ENCODE data around the gene IKZF5.

DNA sequence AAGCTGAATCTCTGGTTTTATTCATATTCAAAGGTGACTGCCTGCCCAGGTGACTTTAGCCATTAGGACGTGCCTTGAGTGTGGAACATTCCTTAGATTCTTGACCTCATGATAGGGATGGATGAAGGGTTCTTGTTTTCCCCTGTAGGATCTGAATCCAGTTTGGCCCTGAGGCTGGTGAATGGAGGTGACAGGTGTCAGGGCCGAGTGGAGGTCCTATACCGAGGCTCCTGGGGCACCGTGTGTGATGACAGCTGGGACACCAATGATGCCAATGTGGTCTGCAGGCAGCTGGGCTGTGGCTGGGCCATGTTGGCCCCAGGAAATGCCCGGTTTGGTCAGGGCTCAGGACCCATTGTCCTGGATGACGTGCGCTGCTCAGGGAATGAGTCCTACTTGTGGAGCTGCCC, 25.4 kb downstream of the DMBT1 start:
- PRO-cap: no peak

GRCh38 chr10:122643004-122643571, 29.6 kb upstream of the SPADH start:
- PRO-cap: no peak

- PRO-cap: no peak
Measured at GRCh38 chr10:122986179-122986974, 6.2 kb downstream of the PSTK start.

DNA sequence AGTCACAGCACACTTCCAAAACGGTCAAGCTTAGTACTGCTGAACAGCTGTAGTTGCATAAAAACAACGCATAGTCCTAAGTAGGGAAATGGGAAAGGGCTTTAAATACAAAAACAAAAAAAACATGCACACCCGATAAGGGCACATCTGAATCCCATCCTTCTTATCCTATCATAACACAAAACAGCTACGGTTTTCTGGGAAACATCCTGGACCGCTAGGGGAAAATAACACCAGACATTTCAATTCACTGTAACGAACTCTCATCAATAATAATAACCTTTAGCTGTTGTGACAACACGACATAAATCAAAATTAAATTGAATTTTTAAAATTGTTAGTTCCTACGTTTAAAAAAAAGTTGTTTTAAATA, 1.1 kb downstream of the IKZF5 start:
- PRO-cap: no peak

DNA sequence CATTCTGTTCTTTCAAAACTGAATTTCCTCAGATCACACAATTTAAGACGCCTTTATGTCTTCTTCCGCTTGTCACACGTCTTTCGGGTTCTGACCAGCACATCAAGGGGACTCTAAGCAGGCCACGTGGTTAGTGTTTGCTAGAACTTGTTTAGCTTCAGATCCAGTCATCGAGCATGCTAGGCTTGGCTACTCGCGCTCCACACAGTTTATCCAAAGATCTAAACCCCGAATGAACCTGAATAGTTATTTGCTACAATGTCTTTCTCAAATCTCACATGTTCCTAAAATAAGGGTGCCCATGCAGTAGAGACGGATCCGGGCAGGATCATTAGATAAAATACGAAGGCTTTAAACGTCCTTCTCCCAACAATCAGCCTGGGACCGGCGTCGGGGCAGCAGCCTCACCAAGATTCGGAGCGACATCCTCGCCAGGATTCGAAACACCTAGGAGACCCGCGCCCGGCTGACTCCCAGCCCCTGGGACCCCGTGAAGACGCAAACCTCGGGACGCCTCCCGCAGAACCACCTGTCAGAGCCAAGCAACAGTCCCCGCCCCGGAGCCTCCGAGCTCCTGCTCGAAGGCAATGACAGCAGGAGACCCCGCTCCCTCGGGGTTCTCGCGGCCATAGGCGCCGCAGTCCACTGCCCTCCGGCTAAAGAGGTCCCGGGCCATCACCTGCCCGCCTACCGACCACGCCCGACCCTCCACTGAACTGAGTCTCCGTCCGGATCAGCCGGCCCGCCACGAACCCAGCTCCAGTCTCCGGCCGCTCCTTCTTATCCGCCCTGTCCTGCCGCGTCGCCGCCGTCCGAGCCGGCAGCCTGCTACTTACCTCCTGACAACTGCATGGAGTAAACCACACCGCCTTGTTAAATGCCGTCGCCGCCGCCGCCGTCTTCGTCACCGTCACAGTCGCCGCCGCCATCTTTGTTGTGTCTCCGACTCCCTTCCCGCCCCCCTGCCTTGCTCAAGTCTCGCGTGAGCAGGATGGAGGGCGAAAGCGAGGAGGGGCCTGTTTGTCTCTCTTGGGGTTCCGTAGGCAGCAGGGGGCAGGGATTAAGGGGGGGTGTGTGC, at the start of gene IKZF5:
TSS of gene IKZF5 (minus strand) at position 938 of the 1,078 bp plus-strand sequence.
- PRO-cap: unidirectional peak, plus-strand start at position 166 of the sequence; bidirectional peak, plus-strand start outside the sequence, minus-strand start at position 964 of the sequence

DNA sequence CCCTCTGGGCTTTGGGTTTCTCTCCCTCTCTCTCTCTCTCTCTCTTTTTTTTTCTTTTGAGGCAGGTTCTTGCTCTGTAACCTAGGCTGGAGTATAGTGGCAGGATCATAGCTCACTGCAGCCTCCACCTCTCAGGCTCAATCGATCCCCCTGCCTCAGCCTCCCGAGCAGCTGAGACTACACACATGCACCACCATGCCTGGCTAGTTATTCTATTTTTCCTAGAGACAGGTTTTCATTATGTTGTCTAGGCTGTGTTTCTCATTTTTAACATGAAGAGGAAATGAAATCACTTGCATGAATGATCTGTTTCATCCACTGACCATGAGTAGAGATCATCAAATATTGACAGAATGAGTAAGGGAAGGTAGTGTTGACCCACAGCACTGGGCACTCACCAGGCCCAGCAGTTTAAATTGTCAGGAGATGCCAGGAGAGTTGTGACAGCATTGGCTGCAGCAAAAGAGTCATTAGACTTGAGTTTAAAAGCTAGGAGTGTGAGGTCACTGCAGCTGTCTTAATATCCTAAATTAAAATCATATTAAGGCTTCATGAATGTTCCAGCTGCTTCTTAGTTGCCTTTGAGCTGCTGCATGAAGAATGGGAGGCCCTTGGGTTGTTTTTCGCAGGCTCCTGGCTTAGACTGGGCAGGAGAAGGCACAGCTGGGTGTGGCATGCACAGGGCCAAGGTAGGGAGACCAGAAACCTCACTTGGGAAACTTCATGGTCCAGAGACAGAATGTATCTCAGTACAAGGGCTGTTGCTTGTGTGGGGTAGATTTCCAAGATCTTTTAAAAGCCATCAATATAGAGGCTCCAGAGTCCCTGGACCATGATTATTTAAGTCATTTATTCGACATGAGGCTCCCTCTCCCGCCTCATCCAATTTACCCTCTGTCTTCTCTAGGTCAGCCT, 49.7 kb downstream of the BUB3 start:
- PRO-cap: no peak

GRCh38 chr10:123204984-123205524, 50.9 kb downstream of the BUB3 start:
- PRO-cap: no peak

DNA sequence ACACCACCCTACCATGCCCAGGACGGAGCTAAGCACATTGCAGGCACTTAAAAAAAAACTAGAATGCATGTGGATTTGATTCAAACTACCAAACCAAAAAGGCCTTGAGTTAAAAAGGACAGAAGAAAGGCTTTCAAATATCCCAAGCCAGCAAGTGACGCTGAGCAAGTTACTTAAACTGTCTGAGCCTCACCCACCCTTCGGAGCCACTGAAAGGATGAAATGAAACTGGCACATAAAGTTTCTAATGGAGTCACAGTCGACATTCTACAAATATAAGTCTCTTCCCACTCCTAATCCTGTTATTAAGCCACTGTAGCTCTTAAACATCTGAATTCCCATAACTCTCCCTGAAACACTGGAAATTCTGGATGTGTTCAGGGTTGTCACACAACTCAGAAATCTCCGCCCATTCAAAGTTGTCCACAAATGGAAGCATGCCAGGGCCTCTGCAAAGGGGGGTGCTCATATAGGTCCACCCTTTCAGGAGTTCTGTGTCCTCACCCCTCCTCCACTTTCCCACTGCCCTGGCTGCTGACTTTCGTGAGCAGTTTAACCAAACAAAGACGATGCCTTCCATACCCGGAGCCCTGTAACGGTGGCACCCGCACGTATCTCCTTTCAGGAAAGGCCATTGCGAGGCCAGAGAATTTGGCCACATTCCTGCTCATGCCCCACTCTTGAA, 1.6 kb downstream of the CPXM2 start:
- PRO-cap: bidirectional peak, plus-strand start at position 550 of the sequence, minus-strand start at position 360 of the sequence; bidirectional peak, plus-strand start outside the sequence, minus-strand start at position 568 of the sequence

DNA sequence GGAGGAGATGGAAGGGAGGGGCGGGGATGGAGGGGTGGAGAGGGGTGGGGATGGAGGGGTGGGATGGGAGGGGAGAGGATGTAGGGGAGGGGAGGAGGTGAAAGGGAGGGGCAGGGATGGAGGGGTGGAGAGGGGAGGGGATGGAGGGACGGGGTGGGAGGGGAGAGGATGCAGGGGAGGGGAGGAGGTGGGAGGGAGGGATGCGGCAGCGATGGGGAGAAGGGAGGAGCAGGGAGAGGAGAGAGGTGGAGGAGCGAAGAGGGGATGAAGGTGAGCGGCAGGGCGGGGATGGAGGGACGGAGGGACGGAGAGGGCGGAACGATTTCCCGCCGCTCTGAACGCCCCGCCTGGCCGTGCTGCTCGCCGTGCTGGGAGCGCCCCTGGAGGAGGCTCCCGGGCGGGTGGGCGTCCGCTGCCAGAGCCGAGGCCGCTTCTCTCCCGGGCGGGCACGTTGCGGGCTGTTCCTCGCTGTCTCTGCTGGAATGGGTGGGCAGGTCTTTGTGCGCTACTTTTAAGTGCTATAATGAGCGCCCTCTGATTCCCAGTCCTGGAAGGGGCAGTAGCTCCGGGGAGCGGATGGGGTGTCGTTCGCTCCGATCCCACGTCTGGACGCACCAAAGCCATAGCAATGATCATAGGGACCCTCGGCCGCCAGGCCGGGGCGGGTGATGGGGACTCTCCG, 80.9 kb upstream of the CPXM2 start:
- PRO-cap: no peak

DNA sequence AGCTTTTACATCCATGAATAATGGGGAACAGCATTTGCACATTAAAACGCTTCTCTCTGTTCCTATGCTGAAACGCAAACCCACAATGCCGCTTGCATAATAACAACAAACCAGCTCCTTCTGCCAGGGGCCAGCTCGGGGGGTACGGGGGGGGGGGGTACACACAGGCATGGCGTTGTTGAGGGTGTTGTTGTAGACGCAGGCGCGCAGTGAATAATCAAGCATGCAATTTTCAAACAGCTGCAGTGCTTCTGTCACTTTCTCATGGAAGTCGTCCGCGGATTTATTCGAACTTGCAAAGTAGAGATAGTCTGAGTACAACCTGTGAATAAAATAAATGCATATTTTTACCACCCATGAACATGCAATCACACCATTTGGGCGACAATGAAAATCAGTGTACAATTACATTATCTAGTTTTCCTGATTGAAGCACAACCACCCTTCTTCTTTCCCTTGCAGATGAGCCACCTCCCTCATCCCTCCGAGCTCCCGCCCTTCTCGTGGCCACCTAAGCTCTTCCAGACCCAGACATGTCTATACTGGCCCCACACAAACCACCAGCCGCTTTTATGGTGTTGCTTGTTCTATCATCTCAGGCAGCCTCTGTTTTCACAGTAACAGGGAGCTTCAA, 72.2 kb downstream of the CHST15 start:
- PRO-cap: no peak

GRCh38 chr10:124071829-124072642, 21.4 kb downstream of the CHST15 start:
- PRO-cap: no peak

DNA sequence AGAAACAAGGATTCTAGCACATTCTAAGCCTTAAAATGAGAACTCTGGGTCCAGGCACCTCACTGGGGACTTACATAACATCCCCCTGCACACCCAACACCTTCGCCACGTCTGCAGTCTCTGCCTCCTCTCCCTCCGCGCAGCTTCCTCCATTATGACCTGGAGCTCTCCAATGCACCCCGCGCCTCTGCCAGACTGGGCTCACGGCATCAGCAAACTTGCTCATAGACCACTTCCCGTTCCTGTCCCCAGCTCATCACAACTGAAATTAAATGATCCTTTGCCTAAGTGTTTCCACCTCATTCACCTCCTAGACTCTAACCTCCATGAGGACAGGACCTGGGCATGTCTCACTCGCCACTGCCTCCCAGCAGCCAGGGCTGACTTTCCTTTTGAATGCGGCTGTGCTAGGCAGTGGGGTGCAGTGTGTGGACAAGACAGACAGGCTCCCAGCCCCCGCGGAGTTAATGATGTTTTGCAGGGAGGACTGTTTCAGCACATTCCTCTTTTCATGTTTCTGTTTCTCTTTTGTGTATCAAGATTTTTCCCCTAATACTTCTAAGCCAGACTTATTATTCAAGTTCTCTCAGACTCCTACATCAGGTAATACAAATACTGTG, 18.8 kb downstream of the CHST15 start:
- PRO-cap: no peak

GRCh38 chr10:124079579-124080280, 13.7 kb downstream of the CHST15 start:
- PRO-cap: no peak

- PRO-cap: no peak
Measured at GRCh38 chr10:124119699-124120361, 26.4 kb upstream of the CHST15 start.

DNA sequence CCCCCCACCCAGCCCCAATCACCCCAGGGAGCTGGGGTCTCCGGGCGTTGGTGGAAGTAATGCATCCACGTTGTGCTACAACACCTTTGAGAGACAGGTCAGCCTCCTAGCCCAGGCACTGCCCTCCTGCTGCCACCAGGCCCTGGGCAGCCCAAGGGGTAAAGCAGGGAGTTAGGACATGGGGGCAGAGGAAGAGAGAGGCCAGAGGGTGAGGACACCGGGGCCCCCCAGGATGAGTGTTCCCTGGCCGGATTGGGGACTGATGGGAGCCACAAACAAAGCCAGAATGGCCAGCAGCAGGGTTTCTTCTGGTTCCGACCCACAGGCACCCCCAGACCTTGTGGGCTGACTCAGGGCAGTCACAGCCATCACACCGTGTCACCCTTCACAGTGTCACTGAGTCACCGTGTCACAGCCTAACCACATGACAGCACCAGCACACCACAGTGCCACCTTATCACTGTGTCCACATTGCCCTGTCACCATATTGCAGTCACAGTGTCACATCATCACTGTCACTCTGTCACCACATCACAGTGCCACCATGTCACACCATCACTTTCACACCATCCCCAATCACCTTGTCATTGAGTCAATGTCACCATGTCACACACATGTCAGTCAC, 77.1 kb downstream of the OAT start:
- PRO-cap: no peak

DNA sequence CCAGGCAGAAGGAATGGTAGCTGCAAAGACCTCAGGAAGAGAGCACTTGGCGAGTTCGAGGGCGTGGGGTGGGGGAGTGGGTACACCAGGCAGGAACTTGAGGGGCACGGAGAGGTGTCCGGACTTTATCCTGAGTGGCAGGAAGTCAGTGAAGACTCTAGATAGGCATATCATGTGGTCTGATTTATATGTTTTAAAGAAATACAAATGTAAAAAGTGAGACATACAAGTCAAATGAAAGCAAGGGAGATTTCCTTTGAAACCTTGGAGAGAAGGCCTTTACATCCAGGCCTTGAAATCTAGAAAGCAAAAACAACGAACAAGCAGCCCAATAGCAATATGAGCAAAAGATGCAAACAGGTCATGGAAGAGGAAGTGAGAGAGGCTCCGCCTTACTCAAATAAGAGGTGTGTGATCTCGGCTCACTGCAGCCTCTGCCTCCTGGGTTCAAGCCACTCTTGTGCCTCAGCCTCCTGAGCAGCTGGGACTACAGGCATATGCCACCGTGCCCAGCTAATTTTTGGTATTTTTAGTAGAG, 3.7 kb downstream of the LHPP start:
- PRO-cap: no peak

DNA sequence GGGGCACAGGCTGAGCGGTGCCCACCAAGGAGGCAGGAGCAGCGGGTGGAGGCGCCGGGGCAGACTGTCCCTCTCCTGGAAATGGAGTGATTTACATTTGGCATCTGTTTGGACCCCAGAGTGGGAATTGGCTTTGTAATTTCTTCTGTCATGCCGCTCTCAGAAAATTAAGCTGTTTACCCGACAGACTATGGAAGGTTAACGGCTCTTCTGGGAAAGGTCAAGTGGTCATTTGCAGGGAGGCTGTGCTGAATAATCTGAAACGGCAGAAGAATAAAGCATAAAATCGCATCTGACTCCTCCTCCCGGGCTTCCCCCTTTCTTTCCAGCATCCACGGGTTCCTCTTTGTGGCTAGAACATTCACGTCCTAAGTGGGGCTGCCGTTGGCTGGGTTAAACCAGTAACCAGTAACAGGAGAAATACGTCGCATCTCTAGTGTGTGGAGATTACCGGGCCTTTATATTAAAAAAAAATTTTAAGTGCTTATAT, 31.8 kb downstream of the LHPP start:
- PRO-cap: no peak

- PRO-cap: no peak
Measured at GRCh38 chr10:124601268-124601937, 139.8 kb downstream of the LHPP start.

DNA sequence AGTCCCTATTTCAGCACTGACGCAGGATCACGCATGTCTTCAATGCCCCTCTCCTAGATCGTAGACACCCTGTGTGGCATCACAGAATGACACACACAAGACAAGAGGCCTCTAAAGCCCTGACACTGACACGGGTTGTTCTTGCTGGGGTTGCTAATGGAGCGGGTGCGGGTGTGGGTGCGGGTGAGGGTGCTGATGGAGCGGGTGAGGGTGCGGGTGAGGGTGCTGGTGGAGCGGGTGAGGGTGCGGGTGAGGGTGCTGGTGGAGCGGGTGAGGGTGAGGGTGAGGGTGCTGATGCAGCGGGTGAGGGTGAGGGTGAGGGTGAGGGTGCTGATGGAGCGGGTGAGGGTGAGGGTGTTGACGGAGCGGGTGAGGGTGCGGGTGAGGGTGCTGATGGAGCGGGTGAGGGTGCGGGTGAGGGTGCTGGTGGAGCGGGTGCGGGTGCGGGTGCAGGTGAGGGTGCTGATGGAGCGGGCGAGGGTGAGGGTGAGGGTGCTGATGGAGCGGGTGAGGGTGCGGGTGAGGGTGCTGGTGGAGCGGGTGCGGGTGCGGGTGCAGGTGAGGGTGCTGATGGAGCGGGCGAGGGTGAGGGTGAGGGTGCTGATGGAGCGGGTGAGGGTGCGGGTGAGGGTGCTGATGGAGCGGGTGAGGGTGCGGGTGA, 133.9 kb downstream of the FAM53B start:
- PRO-cap: no peak

DNA sequence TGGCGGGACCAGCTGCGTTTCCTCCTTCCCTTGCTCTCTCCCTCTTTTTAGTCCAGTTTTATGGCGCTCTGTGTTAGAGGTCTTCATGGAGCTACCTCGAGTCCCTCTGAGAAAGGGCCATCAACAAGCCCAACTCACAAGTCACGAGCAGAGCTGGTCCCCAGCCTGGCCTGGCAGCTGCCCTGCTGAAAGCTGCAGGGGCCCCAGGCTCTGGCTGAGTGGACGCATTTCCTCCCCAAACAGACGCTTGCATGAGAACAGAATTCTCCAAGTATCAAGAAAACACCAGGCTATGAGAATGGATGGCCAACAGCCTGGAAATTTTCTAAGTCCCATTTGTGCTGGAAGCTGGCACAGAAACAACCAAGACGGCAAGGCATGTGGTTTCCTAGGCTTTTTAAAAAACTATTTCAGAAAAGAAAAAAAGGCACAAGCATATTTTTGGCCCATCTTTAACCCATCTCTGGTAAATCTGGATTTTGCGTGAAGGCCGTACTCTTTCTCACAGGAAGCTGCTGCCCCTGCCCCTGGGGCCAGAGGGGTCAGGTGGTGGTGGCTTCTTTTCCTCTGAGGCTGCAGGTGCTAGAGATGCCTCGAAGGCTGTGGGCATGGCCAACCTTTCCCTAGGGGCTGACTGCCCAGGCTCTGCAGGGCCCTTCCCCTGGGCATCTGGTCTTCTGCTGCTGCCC, 114.7 kb downstream of the FAM53B start:
- PRO-cap: bidirectional peak, plus-strand start at position 469 of the sequence, minus-strand start at position 224 of the sequence